GM12878 (cell line): ENCODE measurements around a stretch of chr13.

GRCh38 chr13:112711517-112712418 is 21.9 kb downstream of the ATP11A start:
- RAMPAGE, long total RNA = no peak
- RRBS, 2 experiments = 53 to 85% methylated on average over 2 of the region's 24 CpGs
CAGE:
- cytosol, long polyA minus RNA = no peak
- cytosol, long polyA plus RNA = no peak
- long polyA plus RNA = no peak
- nucleolus, long total RNA = no peak
- nucleus, long polyA plus RNA = no peak
- nucleus, long total RNA = no peak

- RAMPAGE, long total RNA = no peak
- RRBS, 2 experiments = no CpG with 5 or more reads among the region's 3 CpGs
CAGE:
- cytosol, long polyA minus RNA = no peak
- cytosol, long polyA plus RNA = no peak
- long polyA plus RNA = no peak
- nucleolus, long total RNA = no peak
- nucleus, long polyA plus RNA = no peak
- nucleus, long total RNA = no peak
These were observed 71.8 kb downstream of the ATP11A start for GRCh38 chr13:112761706-112761905.

- RAMPAGE, long total RNA = no peak
- RRBS, 2 experiments = no CpG with 5 or more reads among the region's 4 CpGs
CAGE:
- cytosol, long polyA minus RNA = no peak
- cytosol, long polyA plus RNA = no peak
- long polyA plus RNA = no peak
- nucleolus, long total RNA = no peak
- nucleus, long polyA plus RNA = no peak
- nucleus, long total RNA = no peak
These were observed 106.4 kb downstream of the ATP11A start for GRCh38 chr13:112796149-112796757.

DNA sequence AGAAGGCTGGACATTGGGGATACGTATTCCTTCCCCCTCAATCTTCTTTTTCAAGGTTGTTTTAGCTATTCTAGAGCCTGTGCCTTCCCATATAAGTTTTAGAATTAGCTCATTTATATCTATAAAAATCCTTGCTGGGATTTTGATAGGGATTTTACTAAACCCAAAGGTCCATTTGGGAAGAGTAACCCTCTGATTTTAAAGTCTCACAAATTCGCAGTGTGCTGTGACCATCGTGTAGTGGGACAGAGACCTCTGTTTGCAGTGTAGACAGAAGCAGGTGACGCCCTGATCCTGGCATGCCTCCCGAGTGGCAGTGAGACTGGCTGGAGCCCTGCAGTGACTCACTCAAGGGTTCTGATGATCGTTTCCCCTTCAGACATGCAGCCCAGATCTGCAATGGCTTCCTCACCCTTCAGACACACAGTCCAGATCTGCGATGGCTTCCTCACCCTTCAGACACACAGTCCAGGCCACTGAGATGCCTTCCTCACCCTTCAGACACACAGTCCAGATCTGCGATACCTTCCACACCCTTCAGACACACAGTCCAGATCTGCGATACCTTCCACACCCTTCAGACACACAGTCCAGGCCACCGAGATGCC is 125.0 kb downstream of the ATP11A start:
- RAMPAGE, long total RNA = no peak
- RRBS, 2 experiments = no CpG with 5 or more reads among the region's 10 CpGs
CAGE:
- cytosol, long polyA minus RNA = no peak
- cytosol, long polyA plus RNA = no peak
- long polyA plus RNA = no peak
- nucleolus, long total RNA = no peak
- nucleus, long polyA plus RNA = no peak
- nucleus, long total RNA = no peak

- RAMPAGE, long total RNA = no peak
- RRBS, 2 experiments = no CpG with 5 or more reads among the region's 36 CpGs
CAGE:
- cytosol, long polyA minus RNA = no peak
- cytosol, long polyA plus RNA = no peak
- long polyA plus RNA = no peak
- nucleolus, long total RNA = no peak
- nucleus, long polyA plus RNA = no peak
- nucleus, long total RNA = no peak
These were observed 83.2 kb upstream of the MCF2L start for GRCh38 chr13:112885515-112886442.

DNA sequence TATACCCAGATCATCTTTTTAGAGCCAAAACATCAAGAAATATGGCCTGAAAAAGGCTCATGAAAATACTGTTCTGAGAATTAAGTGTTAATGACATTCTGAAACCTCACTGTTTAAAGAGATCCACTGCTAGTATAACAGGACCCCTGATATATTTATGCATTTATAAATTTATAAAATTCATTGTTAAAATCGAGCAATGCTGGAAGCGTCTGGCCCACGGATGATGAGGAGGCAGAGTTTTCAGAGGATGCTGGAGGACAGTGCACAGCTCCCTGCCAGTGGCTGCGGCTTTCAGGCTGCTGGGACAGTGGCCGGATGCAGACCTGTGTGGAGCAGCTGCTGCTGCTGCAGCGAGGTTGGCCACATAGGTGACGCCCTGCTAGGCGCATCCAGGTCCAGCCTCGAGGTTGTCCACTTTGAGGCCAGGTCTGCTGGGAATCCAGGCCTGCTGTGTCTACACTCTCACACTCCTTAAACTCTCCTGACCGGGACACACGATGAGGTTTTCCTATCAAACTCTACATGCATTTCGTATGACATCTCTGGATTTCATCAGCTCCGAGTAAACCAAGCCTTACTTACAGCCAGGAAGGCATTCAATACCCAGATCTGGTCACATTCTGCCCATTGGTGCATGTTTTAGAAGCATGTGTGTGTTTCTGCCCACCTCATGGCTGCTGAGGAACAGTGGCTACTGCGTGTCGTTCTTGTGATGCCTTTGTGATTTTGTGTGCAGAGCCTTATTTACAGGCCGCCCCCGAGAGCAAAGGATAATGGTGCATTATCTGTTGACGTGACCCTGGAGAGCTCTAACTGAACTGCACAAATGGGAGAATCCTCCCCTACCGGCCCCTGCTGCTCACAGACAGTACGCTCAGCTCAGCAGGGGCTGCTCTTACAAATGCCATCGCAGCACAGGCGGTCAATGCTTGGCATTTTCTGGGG is 12.4 kb upstream of the MCF2L start:
- RAMPAGE, long total RNA = no peak
- RRBS, 2 experiments = no CpG with 5 or more reads among the region's 22 CpGs
CAGE:
- cytosol, long polyA minus RNA = no peak
- cytosol, long polyA plus RNA = no peak
- long polyA plus RNA = no peak
- nucleolus, long total RNA = no peak
- nucleus, long polyA plus RNA = no peak
- nucleus, long total RNA = no peak

DNA sequence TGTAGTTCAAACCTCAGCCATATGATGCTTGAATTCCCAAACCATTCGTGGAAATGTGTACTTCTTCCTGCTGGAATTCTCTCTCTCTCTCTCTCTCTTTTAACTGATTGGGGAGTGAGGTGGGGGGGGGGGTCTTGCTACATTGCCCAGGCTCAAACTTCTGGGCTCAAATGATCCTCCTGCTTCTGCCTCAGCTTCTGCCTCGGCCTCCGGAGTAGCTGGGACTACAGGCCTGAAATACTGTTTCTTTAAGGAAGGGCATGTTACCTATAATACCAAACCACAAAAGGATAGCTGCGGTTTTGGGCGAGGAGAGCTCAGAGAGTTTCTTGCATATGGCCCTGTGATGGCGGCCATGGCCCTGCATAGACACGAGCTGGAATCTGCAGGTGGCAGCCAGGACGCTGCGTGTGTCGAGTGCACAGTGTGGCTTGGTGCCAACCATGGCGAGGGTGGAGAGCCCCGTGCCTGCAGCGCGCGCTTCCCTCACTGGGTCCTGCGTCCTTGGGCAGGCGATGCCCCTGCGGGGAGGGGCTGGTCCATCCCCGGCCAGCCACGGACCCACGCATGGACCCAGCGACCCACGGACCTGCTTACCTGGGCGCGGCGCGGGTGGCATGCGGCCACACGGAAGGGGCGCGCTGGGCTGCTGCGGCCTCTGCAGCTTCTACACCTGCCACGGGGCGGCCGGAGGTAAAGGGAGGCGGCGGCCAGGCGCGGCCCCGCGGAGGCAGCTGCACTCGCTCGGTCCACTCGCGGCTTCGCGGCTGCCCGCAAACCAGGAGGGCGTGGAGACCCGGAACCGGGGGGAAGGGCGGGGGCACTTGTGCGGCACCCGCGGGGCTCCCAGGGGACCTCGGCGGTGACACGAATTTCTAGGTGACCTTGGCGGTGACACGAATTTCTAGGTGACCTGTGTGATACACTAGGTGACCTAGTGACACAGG is 719 bp upstream of the MCF2L start:
- RAMPAGE, long total RNA = no peak
- RRBS, 2 experiments = 7% methylated on average over 9 of the region's 60 CpGs; no CpG with 5 or more reads in 1 of the 2 experiments
CAGE:
- cytosol, long polyA minus RNA = no peak
- cytosol, long polyA plus RNA = no peak
- long polyA plus RNA = no peak
- nucleolus, long total RNA = no peak
- nucleus, long polyA plus RNA = no peak
- nucleus, long total RNA = no peak

GRCh38 chr13:112980864-112981787 is 12.1 kb downstream of the MCF2L start:
- RAMPAGE, long total RNA = no peak
- RRBS, 2 experiments = 99 to 100% methylated on average over 1 to 5 of the region's 35 CpGs
CAGE:
- cytosol, long polyA minus RNA = no peak
- cytosol, long polyA plus RNA = no peak
- long polyA plus RNA = no peak
- nucleolus, long total RNA = no peak
- nucleus, long polyA plus RNA = no peak
- nucleus, long total RNA = no peak

DNA sequence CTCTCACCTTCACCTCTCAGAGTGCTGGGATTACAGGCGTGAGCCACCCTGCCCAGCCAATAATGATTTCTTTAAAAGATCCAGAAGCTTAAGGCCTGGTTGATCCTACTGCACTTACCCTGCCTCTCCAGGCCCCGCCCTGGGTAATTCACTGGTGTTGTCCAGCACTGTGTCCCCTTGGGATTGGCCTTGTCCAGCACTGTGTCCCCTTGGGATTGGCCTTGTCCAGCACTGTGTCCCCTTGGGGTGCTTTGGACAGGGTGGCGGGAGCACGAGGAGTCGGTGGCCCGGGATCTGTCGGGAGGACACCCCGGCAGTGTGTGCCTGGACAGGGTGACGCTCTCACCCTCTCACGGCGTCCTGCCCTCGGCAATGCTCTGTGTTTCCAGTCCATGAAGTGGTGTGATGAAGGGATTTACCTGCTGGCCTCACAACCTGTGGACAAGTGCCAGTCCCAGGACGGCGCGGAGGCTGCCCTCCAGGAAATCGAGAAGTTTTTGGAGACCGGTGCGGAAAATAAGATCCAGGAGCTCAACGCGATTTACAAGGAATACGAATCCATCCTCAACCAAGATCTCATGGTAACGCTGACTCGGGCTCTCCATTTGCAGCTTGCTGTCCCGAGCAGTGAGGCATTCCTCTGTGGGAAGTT is 29.9 kb upstream of the F7 start:
- RAMPAGE, long total RNA = no peak
- RRBS, 2 experiments = no CpG with 5 or more reads among the region's 24 CpGs
CAGE:
- cytosol, long polyA minus RNA = no peak
- cytosol, long polyA plus RNA = no peak
- long polyA plus RNA = no peak
- nucleolus, long total RNA = no peak
- nucleus, long polyA plus RNA = no peak
- nucleus, long total RNA = no peak

DNA sequence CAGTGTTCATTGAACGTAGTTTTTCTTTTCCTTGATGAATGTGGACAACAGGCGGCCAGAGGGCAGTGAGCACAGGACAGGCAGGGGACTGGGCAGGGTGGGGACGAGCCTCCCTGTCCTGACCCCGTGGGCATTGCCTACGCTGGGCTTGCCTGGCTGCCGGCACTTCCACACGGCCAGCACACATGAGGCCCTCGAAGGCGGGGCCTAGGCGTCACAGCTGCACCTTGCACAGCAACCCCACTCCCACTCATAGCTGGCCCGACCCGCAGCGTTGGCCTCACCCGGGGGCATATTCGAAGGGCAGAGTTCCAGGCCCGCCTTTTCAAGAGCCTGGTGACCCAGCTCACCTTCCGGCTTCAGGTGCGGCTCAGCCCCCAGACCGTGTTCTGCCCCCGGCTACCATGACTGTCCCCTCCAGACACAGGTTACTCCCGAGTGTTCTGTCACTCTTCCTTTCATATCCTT is 16.9 kb upstream of the PROZ start:
- RAMPAGE, long total RNA = no peak
- RRBS, 2 experiments = 65 to 70% methylated on average over 7 of the region's 21 CpGs
CAGE:
- cytosol, long polyA minus RNA = no peak
- cytosol, long polyA plus RNA = no peak
- long polyA plus RNA = no peak
- nucleolus, long total RNA = no peak
- nucleus, long polyA plus RNA = no peak
- nucleus, long total RNA = no peak

GRCh38 chr13:113176176-113176748 is 17.8 kb downstream of the PROZ start:
- RAMPAGE, long total RNA = no peak
- RRBS, 2 experiments = 13 to 60% methylated on average over 1 of the region's 8 CpGs
CAGE:
- cytosol, long polyA minus RNA = no peak
- cytosol, long polyA plus RNA = no peak
- long polyA plus RNA = no peak
- nucleolus, long total RNA = no peak
- nucleus, long polyA plus RNA = no peak
- nucleus, long total RNA = no peak

DNA sequence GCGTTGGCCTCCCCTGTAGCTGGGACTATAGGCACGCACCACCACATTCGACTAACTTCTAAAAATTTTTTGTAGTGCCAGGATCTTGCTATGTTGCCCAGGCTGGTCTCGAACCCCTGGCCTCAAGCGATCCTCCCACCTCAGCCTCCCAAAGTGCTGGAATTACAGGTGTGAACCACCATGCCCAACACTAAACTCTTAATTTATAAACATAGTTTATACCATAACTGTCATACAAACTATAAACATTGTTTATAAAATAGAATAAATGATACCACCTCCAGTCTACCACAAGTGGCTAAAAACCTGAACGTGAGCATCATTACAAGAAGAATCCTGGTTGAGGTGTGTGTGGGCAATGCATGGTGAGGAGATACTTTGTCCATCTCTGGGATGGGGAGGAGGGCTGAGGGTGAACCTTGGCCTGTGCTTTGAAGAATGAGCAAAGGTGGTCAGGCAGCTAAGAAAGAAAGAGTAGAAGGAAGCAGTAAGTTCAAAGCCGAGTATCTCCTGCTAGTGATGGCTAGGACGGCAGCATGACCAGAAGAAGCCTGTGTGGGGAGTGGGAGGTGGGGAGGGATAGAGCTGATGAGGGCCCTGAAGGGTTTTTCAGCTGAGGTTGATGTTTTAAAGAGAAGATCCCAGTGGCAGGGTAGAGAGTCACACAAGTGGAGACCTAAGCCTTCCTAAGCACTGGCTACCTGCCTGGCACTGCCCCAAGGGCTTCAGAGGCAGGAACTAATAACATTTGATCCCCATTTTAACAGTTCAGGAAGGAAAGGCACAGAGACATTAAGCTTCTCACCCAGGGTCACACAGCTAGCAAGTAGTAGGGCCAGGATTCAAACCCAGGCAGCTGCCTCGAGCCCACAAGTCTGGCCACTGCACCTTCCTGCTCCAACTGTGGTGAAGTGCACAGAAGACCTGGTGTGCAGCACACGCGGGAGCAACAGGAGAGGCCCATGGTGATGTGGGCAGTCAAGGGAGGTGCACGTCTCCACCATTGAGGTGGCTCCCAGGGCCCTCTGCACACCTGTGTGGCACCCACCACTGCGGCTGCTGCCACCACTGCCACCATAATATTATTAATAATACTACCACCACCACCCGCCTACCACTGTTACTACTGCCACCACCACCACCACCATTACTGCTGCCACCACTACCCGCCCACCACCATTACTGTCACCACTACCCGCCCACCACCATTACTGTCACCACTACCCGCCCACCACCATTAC is 21.9 kb downstream of the CUL4A start:
- RAMPAGE, long total RNA = no peak
- RRBS, 2 experiments = no CpG with 5 or more reads among the region's 17 CpGs
CAGE:
- cytosol, long polyA minus RNA = no peak
- cytosol, long polyA plus RNA = no peak
- long polyA plus RNA = no peak
- nucleolus, long total RNA = no peak
- nucleus, long polyA plus RNA = no peak
- nucleus, long total RNA = no peak

DNA sequence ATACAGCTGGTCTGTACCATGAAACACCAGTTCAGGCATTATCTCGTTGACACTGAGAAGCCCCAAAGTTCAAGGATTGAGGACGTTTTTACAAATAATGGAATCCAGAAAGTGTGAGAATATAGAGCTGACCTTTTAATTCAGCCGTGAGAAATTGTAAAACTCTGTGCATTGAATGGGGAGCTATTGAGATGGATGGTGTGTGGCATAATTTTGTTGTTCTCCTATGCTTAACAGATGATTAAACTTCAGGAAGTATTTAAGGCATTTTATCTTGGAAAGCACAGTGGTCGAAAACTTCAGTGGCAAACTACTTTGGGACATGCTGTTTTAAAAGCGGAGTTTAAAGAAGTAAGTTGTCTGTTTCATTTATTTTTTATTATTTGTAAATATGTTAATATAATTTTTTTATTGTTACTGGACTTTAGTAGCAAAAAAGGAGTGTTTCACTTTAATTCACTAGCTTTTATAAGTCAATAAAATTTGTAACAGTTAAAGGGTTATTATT is 43.5 kb downstream of the CUL4A start:
- RAMPAGE, long total RNA = no peak
- RRBS, 2 experiments = no CpG with 5 or more reads among the region's 5 CpGs
CAGE:
- cytosol, long polyA minus RNA = no peak
- cytosol, long polyA plus RNA = no peak
- long polyA plus RNA = no peak
- nucleolus, long total RNA = no peak
- nucleus, long polyA plus RNA = no peak
- nucleus, long total RNA = no peak

GRCh38 chr13:113290268-113290581 is 6.8 kb upstream of the LAMP1 start:
- RAMPAGE, long total RNA = no peak
- RRBS, 2 experiments = no CpG with 5 or more reads among the region's 3 CpGs
CAGE:
- cytosol, long polyA minus RNA = no peak
- cytosol, long polyA plus RNA = no peak
- long polyA plus RNA = no peak
- nucleolus, long total RNA = no peak
- nucleus, long polyA plus RNA = no peak
- nucleus, long total RNA = no peak

- RAMPAGE, long total RNA = no peak
- RRBS, 2 experiments = no CpG with 5 or more reads among the region's 54 CpGs
CAGE:
- cytosol, long polyA minus RNA = no peak
- cytosol, long polyA plus RNA = no peak
- long polyA plus RNA = no peak
- nucleolus, long total RNA = no peak
- nucleus, long polyA plus RNA = no peak
- nucleus, long total RNA = no peak
These were observed 24.7 kb downstream of the LAMP1 start for GRCh38 chr13:113321313-113322585.

GRCh38 chr13:113379938-113380316 is 16.0 kb upstream of the GRTP1 start:
- RAMPAGE, long total RNA = no peak
- RRBS, 2 experiments = no CpG with 5 or more reads among the region's 9 CpGs
CAGE:
- cytosol, long polyA minus RNA = no peak
- cytosol, long polyA plus RNA = no peak
- long polyA plus RNA = no peak
- nucleolus, long total RNA = no peak
- nucleus, long polyA plus RNA = no peak
- nucleus, long total RNA = no peak

DNA sequence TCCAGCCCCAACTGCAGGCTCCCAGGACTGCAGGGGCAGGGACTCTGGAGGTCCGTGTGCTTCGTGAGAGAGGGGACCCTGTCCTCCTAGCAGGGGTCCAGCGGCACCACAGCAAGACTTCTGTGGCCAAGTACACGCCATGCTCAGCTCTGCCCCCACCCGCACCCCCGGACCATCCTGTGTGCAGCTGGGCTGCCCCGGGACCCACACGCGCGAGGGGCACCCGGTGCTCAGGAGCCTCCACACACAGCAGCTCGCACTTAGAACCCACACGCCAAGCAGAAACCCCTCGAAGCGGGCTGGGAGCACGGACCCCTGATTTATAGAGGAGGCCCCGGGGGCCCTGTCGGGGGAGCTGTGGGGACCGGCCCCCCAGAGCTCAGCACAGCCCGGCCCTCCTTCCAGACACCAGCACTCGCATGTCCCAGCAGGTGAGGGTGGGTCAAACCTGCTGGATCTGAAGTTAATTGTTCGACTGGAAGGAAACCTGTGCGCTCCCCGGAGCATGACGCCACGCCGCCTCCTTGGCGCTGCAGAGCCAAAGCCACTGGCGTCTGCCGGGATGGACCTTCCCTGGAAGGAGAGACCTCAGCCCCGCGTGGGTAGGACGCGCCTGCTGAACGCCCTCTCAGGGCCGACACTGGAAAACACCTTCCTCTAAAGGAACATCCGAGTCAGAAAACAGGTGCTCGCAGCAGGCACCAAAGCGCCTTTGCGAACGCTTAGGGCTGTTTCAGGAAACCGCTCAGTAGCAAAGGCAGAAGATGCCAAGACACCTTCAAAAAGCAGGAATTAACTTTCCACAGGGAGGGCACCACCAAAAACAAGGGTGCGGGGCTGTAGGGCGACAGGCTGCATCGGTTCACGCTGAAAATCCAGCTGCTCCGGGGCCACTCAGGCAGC is 37.6 kb upstream of the GRTP1 start:
- RAMPAGE, long total RNA = no peak
- RRBS, 2 experiments = 33 to 62% methylated on average over 7 to 15 of the region's 47 CpGs
CAGE:
- cytosol, long polyA minus RNA = no peak
- cytosol, long polyA plus RNA = no peak
- long polyA plus RNA = no peak
- nucleolus, long total RNA = no peak
- nucleus, long polyA plus RNA = no peak
- nucleus, long total RNA = no peak

GRCh38 chr13:113427759-113428825 is 25.2 kb downstream of the ADPRHL1 start:
- RAMPAGE, long total RNA = no peak
- RRBS, 2 experiments = 66 to 67% methylated on average over 2 to 12 of the region's 39 CpGs
CAGE:
- cytosol, long polyA minus RNA = no peak
- cytosol, long polyA plus RNA = no peak
- long polyA plus RNA = no peak
- nucleolus, long total RNA = no peak
- nucleus, long polyA plus RNA = no peak
- nucleus, long total RNA = no peak

GRCh38 chr13:113429669-113429868 is 23.7 kb downstream of the ADPRHL1 start:
- RAMPAGE, long total RNA = no peak
- RRBS, 2 experiments = no CpG with 5 or more reads among the region's 8 CpGs
CAGE:
- cytosol, long polyA minus RNA = no peak
- cytosol, long polyA plus RNA = no peak
- long polyA plus RNA = no peak
- nucleolus, long total RNA = no peak
- nucleus, long polyA plus RNA = no peak
- nucleus, long total RNA = no peak